A375 (cell line): Measurements from ENCODE around the genes OR5B12 and GLYATL1B.

GRCh38 chr11:57321678-57322141 lies 3.0 kb downstream of the TNKS1BP1 start:
- RAMPAGE, long total RNA: no peak

- RAMPAGE, long total RNA: no peak
Observed at GRCh38 chr11:57349641-57350254, 11.6 kb downstream of the P2RX3 start.

DNA sequence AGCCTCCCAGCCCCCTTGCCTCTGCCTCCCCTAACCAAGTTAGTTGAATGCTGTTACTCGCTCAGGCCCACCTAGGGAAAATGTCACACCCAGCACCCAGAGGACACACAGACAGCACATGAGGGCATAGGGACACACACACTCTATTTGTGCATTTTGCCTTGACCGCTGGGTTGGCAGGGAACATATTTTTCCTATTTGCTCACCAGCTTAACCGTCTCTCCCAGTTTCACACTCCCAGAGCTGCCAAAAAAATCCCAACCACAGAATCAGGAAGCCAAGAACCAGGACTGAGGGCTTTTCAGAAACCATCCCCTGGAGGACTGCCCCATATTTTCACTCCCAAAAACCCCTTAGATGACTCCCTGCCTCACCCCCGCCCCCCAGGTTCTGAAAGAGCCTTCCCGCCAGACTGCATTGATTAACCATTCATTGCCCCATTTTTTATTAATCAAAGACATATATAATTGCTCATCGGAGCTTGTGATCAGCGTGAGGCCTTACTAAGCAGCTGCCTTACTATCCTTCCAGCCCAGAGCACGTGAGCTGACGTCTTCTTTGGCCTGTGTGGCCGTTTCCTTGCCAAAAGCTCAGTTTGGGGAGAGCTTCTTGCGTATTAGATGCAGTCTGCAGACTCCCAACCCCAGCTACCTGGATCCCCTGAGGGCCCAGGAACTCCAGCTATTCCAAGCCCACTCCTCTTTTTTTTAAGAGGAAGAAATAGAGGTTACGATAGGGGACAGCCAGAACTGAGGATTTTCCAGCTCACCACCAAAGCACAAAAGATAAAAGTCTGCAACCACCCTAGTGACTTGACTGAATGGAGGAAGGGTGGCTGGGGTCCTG lies 639 bp upstream of the SLC43A3 start:
- RAMPAGE, long total RNA: no peak

DNA sequence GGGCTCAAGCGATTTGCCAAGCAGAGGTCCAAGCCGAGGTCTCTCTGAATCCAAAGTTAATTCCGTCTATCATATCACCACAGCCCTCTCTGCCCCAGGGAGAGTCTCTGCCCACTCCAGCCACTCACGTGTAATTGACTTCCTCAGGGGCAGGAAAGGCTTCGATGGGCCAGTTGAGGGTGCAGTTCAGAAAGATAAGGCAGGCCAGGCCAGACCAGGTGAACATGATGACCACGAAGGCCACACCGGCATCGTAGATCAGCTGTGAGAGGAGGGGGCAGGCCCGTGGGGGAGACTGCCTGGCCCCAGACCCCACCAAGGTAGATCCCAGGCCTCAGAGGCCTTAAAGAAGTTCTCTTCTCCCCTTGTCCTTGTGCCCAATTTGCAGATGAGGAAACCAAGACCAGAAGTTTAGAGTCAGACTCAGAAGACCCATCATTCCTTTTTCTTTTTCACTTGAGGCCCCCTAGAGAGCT lies 19.6 kb downstream of the SLC43A1 start:
- RAMPAGE, long total RNA: no peak

DNA sequence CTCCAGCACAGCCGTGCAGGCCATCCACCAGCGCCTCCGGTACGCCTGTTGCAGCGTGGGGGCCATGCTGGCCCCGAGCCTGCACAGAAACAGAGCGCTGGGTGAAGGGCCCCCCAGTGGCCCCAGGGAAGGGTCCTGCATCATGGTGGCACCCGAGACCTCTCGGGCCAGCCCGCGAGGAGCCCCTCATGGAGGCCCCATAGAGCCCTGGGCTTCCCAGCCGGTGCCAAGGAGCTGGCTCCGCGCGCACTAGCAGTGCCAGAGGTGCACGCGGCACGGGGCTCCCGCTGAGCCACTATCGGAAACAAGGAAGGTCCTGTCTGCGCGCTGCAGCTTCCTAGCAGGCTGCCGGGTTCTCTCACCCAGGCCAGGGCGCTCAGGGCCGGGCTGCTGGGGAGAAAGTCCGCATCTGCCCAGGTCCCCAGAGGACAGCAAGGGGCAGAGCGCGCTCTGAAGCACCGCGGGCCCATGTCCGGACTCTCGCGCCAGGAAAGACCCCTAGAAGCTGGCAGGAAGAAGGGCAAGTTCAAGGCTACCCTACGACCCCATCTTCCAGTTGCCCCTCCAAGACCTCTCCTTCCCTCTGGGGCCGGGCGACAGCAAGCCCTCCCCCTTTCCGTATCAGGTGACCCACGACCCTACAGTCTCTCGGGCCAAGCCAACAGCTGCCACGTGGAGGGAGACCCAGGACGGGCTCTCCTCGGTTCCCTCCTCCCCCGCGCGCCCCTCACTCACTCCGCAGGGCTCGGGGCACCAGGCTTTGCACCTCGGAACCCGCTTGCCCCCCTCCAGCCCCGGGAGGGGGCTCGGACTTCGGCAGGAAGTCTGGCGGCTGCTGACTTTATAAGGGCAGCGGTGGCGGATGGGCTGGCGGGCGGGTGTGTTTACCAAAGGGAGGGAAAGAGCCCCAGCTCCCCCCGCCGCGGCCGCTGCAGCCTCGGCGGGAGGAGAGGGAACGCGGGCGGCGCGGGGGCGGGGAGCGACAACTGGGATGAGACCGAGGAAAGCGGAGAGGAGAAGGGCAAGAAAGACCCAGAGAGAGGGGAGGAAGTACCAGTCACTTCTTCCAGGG lies 1.1 kb downstream of the SLC43A1 start:
- RAMPAGE, long total RNA: no peak

- RAMPAGE, long total RNA: no peak
Observed at GRCh38 chr11:57566071-57566644, 1.3 kb downstream of the UBE2L6 start.

- RAMPAGE, long total RNA: no peak
Observed at GRCh38 chr11:57700131-57700749, 11.8 kb downstream of the MED19 start.

GRCh38 chr11:58004449-58005203 lies 19.1 kb upstream of the OR9Q1 start:
- RAMPAGE, long total RNA: no peak

DNA sequence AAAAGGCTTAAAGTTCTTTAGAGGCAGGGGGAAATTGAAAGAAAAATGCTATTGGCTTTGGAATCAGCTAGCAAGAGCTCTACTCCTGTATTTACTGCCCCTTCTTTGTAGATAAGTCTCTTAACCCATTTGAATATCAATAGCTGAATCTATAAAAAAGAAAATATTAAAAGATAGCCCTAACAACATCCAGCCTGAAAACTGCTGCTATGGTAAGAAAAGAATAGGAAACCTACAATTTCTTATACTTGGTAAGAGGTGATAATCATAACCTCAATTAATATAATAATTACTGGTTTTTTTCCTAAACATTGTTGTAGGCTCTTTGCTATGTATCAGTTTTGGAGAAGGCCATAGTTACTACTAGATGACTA lies at the start of gene OR5B12:
Gene OR5B12, minus strand, starts transcription at position 66 of the 374 bp plus-strand sequence.
- RAMPAGE, long total RNA: no peak

- RAMPAGE, long total RNA: no peak
Observed at GRCh38 chr11:58609715-58610650, 12.5 kb upstream of the CNTF start.

DNA sequence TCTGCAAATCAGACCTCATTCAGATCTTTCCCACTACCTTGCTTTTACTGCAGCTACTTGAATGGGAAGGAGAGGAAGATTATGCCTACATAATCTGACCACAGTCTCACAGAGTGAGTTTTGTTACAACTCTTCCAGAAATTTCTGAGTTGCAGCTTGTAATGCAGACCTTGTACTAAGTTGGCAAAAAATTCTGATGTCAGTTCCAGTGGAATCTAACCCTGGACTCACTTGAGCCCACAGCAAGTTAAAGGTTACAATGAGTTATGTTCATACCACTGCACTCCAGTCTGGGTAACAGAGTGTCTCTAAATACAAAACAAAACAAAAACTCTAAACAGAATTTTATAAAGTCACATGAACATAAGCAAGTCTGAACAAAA lies 1.3 kb downstream of the GLYAT start:
- RAMPAGE, long total RNA: no peak

- RAMPAGE, long total RNA: no peak
Observed at GRCh38 chr11:58734892-58735663, 3.3 kb upstream of the GLYAT start.

DNA sequence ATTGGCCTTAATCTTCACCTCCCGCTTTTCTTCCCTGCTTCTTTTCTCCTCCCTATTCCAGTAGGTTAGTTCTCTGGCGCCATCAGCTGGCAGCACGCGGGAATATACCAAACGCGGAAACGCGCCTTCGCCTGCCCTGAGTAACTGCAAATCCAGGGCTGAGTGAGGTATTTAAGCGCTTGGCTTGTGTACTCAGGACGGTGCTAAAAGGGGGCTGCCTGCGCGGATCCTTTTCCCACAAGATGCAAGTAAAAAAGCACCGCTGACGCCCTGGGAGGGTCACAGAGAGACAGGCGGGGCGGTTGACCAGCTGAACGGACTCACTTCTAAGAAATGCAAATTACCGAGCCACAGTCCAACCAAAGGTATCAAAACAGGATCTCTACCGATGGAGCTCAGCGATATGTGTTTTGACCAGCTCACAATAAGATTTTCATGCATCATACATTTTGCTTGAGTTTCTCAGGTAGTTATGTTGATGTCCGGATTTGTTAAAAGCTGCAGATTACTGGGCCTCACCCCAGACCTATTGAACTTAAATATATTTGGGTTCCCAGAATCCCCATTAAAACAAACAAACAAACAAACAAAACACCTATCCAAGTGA lies 38.3 kb upstream of the GLYATL1 start:
- RAMPAGE, long total RNA: no peak

DNA sequence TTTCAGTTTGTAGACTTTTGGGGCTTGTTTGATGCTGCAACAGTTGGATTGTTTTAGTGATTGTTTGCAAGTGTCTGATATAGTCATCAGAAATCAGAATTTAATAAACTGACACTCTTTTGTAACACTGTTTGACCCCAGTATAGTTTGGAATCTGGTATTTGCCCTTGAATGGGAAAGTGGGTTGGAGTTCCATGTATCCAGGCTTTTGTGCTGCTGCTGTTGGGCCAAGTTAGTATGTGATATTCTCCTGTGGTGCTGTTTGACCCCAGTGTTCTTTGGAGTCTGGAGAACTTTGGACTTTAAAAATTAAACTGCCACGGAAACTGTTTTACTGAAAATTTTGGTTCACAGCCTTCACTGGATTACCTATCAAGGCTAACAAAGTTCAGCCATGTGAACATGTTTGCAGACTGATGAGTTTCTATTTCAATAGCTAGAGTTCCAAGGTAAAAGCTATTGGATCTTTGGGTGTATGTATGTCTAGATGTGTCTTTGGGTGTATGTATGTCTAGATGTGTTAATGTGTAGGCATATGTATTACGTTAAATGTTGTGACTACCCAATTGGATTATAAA lies 754 bp downstream of the GLYATL1 start:
- RAMPAGE, long total RNA: no peak

DNA sequence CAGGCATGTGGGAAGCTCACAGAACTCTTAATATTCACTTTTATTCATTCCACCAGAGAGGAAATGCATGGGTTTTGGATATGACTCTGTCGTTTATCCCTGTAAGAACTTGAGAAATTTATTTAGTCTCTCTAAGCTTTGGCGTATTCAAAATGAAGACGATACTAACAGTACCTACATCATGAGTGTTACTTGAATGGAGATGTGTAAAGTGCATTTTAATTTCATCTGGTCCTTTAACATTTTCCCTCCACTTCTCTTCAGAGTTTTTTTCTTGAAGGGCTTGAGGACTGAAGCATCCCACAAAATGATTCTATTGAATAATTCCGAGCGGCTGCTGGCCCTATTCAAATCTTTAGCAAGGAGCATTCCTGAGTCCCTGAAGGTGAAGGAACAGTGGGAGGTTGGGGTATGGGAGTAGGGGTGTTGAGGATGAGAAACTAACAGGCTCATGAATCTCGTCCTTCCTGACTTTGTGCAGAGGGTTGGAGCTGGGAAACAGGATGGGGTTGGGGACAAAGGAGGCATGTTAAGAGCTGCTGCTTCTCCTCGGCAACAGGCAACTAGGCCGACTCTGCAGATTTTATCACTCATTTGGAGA lies at the start of gene GLYATL1B:
Gene GLYATL1B, plus strand, starts transcription at position 308 of the 601 bp plus-strand sequence.
- RAMPAGE, long total RNA: no peak

DNA sequence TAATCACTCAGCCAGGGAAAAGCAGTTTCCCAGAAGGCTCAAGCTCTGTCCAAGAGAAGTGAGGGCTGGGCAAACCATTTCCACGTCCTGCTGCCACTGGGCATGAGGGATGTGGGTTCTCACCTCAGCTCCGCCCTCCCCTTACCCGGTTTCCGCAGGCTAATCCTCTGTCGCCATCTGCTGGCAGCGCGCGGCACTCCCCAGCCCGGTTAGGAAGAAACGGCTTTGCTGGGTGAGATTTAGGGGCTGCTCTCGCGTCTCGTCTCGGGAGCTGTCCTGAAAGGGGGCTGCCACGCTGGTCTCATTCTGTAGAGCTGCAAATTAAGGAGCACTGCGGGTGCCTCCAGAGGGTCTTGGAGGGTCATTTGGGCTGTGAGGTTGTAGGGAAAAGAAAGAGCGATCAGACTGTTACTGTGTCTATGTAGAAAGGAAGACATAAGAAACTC lies 6.7 kb upstream of the FAM111A start:
- RAMPAGE, long total RNA: no peak

DNA sequence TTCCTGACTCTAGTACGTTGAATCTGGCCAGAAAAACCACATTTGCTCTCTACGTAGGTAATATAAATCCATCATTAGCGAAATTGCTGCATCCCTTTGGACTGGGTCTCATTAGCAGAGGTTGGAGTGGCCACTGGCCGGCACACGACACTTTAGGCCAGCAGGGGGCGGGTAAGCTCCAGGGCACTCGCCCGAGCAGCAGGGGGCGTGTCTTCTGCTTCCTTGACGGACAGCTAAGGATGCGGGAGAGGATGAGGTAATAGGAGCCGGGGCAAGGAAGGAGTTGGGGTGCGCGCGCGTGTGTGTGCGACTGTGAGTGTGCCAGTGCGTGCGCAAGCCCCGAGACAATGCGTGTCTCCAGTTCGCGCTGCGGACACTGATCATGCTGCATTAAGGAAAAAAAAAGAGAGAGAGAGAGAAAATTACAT lies 482 bp upstream of the DTX4 start:
- RAMPAGE, long total RNA: no peak

- RAMPAGE, long total RNA: no peak
Observed at GRCh38 chr11:59172700-59173028, 732 bp downstream of the DTX4 start.

DNA sequence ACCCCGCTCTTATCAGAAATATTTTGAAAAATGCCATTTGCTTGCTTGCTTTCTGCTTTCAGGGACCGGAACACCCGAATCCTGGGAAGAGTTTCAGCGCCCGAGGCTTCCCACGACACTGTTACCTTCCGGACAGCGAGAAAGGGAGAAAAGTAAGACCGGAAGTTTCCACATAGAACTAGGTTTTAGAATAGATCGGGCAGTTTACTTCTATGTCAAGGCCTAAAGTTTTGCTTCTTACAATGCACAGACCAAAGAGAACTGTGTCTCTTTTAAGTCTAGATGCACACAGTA lies 13.2 kb downstream of the MPEG1 start:
- RAMPAGE, long total RNA: no peak

GRCh38 chr11:59210549-59211624 lies 1.8 kb downstream of the MPEG1 start:
- RAMPAGE, long total RNA: no peak